ENCODE results near the gene IDI1.

DNA sequence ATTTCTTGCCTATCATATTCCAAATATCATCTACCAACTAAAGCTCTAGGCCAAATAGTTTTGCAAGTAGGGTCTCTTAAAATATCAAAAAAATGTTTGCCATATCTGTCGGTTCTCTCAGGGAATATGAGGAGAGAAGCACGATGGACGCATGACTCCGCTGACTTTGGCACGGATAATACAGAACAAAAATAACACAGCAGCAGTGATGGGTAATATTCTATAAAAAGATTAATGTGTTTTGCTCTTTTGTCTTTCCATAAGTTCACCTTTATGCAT is 889 bp upstream of the IDI2 start:
- PRO-cap: no peak
- RAMPAGE, long total RNA, 4 experiments: no peak in any of the 4 experiments

- PRO-cap: bidirectional peak, plus-strand start at chr10:1049095, minus-strand start at chr10:1048886; bidirectional peak, plus-strand start at chr10:1049532, minus-strand start at chr10:1049357
- RAMPAGE, long total RNA, 4 experiments: start-site peak on the plus strand in 4 of 4 experiments, at chr10:1049051-1049972 at its widest, 12 to 30 reads per replicate; start-site peak on the minus strand in 1 of 4 experiments, at chr10:1049330-1049390 at its widest, 24 reads per replicate
Observed at GRCh38 chr10:1048984-1050114, at the start of gene IDI1. IDI1 (minus strand) TSS chr10:1049119.

DNA sequence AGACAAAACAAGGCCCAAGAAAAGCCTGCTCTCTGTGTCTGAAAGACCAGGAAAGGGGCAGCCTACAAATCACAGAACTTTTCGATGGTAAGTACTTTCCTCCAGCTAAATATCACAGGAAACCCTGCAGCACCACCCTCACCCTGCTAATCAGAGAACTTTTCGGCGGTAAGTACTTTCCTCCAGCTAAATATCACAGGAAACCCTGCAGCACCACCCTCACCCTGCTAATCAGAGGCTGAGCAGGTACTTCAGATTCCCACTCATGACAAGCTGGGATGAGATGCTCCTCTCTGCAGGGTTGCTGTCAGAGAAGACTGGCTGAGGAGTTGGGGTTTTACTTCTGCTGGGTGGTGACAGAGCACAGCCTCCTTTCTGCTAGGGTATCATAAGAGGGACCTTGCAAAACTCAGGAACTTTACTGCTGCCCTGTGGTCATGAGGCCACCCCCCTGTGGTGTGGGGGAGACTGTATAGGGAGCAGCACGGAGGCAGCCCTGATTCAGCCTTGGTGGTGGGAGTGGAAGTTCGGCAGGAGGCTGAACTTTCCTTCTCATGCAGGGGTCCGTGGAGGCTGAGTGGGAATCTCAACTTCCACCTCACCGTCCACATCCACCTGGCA is 7.2 kb downstream of the WDR37 start:
- PRO-cap: no peak
- RAMPAGE, long total RNA, 4 experiments: no peak in any of the 4 experiments

DNA sequence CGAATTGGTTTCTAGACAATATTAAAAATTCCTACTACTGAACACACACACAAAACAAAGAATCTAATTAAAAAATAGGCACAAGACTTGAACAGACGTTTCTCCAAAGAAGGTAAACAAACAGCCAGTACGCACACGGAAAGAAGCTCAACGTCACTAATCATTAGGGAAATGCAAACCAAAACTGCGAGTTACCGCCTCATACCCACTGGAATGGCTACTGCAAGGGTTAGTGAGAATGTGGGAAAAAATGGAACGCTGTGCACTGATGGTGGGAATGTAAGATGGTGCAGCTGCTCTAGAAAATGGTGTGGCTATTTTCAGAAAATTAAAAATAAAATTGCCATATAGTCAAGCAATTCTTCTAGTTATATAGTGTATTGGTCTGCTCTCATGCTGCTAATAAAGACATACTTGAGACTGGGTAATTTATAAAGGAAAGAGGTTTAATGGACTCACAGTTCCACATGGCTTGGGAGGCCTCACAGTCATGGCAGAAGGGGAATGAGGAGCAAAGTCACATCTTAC is 283.7 kb downstream of the ADARB2 start:
- PRO-cap: no peak
- RAMPAGE, long total RNA, 4 experiments: no peak in any of the 4 experiments

DNA sequence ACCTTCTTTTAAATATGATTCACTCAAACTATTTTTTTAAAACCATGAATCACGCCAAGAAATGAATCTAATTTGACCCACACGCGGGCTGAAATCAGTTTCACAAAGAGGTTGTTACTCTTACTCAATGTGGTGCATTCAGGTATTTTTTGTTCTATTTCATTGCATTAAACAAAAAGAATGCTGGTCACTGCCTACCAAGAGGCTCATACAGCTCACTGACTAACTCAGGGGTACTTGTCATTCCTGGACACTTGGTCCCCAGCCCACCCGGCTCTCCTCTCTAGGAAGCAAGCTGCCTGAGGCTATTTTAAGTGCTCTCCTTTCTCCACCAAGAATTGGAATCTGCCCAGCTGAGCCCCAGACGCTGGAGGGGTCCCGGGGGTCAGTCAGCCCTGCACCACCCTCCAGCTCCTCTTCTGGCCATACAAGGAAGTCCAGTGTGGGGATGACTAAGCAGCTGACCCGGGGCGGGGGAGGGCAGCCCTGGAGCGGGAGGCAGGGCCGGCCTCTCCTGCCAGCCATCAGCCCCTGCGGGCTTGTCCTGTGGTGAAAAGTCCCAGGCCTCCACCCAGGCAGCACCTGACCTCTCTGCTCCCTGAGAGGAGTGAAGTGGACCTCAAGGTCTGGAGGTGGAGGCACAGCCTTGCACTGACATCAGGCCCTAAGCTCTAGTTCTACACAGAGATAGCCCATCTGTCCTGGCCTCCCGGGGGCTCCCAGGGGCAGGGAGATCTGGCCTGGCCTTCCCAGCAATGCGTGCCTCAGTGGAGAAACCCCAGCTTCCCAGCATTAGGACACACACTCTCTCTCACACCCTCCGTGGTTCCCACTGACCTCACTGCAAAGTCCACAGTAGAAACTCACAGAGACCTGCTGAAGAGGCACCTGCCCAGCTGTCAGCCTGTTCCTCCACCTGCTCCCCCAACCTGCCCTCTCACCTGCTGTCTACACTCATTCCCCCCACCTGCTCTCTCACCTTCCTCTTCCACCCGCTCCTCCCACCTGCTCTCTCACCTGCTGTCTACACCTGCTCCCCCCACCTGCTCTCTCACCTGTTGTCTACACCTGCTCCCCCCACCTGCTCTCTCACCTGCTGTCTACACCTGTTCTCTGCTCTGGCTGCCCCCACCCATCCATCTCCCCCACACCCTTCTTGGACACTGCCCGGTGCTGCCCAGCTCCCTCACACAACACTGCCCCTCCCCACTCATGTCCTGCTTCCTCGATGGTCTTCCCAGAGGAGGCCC is 21.4 kb upstream of the PFKP start:
- PRO-cap: no peak
- RAMPAGE, long total RNA, 4 experiments: no peak in any of the 4 experiments

GRCh38 chr10:3106912-3108201 is 40.0 kb downstream of the PFKP start:
- PRO-cap: unidirectional peak, minus-strand start at chr10:3107668
- RAMPAGE, long total RNA, 4 experiments: no peak in any of the 4 experiments

- PRO-cap: no peak
- RAMPAGE, long total RNA, 4 experiments: no peak in any of the 4 experiments
Observed at GRCh38 chr10:3137136-3137760, 35.3 kb downstream of the PITRM1 start.

DNA sequence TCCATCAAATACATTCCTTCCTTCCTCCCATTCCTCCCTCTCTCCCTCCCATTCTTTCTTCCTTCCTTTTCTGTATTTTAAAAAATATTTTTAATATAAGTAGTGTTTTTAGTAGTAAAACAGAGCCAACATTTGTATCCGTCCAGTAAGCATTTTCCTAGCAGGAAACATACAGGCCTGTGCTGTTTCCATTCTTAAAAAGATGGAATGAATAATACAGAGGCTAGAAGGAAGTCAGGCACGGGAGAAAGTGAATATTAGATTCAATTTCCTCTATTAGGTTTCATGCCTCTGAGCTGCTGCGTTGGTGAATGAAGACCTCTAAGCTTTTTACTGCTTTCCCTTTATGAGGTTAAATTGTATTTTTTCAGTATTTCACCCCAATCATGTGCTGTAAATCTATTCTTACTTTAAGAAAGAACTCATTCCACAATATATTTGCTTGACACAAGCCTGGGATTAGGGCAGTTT is 75.9 kb upstream of the PITRM1 start:
- PRO-cap: no peak
- RAMPAGE, long total RNA, 4 experiments: no peak in any of the 4 experiments

- PRO-cap: no peak
- RAMPAGE, long total RNA, 4 experiments: no peak in any of the 4 experiments
Observed at GRCh38 chr10:3248966-3249324, 76.4 kb upstream of the PITRM1 start.

DNA sequence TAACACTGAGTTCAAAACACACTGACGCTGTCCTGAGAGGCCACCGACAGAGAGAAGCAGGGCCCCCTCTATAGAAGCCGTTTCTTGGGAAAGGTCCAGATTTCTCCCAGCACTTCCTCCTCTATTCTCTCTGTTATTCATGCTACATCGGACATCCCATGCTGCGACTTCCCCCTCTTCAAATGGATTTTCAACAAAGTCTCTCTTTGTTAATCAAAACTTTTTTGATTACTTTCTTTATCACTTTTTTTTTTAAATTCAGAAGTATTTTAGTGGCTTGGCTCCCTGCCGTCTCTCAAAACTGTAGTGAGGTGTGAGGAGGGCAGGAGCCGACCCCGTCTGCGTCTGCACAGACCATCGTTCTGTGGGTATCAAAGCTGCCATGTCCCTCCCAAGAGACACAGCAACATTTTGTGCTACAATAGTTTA is 298.9 kb upstream of the PITRM1 start:
- PRO-cap: no peak
- RAMPAGE, long total RNA, 4 experiments: no peak in any of the 4 experiments

DNA sequence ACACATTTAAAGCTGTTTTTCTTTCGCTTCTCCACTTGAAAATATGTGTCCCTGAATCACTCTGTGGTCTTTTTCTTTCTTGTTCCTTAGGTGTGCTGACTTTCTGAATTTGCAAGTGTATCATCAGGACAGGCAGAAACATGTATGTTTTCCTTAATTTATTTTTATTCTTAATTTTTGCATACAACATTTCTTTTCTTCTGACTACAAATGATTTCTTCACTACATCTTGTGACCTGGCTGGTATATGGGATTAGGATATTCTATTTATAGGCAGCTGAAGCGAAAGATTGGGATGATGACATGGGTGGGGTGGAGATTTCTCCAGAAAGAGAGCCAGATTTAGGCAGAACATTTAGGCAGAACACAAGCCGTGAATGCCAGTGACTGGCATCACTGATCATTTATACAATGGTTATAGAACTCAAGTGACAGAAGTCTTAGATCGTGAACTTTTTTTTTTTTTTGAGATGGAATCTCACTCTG is 256.8 kb downstream of the KLF6 start:
- PRO-cap: no peak
- RAMPAGE, long total RNA, 4 experiments: no peak in any of the 4 experiments

DNA sequence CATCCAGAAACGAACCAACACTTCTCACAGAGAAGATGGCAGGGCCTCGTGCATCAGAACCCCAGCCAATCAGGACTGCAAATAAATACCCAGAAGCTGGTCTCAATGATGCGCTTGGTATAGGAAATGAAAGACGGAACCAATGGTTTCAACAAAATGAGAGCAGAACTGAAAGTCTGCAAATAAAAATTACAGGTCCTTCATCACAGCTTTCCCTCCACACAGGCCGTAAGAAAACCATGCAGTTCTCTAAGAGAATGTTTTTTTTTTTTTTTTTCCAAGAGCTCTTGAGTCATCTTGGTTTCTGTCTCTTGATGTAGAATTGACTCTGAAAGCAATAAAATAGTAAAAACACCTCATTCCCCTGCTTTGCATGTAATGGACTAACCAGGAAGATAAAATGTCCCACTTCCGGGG is 23.8 kb downstream of the KLF6 start:
- PRO-cap: no peak
- RAMPAGE, long total RNA, 4 experiments: no peak in any of the 4 experiments

GRCh38 chr10:3782765-3783046 is 2.3 kb downstream of the KLF6 start:
- PRO-cap: bidirectional peak, plus-strand start at chr10:3783526, minus-strand start at chr10:3782845
- RAMPAGE, long total RNA, 4 experiments: no peak in any of the 4 experiments

- PRO-cap: no peak
- RAMPAGE, long total RNA, 4 experiments: no peak in any of the 4 experiments
Observed at GRCh38 chr10:3806352-3807170, 21.6 kb upstream of the KLF6 start.

DNA sequence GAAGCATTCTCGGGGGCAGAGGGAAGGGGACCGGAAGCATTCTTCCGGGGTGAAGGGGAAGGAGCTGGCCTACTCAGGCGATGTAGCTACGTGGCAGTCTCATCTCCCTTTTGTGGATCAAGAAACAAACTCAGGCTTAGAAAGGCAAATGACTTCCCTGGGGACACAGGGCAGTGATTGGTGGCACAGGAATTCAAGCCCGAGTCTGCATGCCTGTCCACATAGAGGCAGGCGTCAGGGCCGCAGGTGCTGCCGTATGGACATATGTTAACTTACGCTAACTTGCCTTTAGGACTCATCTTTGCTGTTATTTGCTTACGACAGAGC is 42.2 kb upstream of the KLF6 start:
- PRO-cap: no peak
- RAMPAGE, long total RNA, 4 experiments: no peak in any of the 4 experiments

GRCh38 chr10:3867240-3867941 is 82.4 kb upstream of the KLF6 start:
- PRO-cap: no peak
- RAMPAGE, long total RNA, 4 experiments: no peak in any of the 4 experiments

- PRO-cap: no peak
- RAMPAGE, long total RNA, 4 experiments: no peak in any of the 4 experiments
Observed at GRCh38 chr10:3877106-3877760, 92.2 kb upstream of the KLF6 start.

DNA sequence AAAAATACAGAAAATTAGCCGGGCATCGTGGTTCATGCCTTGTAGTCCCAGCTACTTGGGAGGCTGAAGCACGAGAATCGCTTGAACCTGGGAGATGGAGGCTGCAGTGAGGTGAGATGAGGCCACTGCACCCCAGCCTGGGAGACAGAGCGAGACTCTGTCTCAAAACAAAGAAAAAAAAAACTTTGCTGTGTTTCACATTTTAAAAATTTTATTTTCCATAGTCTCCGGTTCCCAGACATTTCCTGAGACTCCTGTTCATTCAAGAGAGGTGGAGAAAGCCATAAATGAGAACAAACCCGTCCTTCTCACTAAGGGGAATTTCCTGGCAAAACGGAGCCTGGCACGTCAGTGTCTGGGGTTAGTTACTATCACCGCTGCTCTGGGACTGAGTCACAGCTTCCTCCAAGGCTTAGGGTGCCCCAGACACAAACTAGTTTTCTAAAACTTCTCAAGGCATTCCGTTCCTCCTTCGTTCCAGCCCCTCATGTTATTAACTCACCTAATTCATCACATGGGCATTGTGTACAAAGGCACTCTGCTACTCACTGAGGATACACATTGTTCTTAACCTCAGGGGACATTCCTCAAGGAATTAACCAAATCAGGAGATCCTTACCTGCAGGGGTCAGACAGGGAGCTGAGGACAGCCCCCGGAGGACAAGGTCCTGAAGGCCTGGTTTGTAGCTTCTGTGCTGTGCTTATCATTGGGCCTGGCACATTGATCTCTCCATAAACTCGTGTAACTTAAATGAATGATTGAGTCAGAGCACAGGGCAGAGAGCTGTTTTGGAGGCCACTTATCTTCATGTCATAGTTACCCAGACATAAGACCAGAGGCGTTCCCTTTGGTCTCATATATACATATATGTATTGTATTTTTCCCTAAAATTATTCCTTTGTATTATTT is 102.9 kb upstream of the KLF6 start:
- PRO-cap: no peak
- RAMPAGE, long total RNA, 4 experiments: no peak in any of the 4 experiments

DNA sequence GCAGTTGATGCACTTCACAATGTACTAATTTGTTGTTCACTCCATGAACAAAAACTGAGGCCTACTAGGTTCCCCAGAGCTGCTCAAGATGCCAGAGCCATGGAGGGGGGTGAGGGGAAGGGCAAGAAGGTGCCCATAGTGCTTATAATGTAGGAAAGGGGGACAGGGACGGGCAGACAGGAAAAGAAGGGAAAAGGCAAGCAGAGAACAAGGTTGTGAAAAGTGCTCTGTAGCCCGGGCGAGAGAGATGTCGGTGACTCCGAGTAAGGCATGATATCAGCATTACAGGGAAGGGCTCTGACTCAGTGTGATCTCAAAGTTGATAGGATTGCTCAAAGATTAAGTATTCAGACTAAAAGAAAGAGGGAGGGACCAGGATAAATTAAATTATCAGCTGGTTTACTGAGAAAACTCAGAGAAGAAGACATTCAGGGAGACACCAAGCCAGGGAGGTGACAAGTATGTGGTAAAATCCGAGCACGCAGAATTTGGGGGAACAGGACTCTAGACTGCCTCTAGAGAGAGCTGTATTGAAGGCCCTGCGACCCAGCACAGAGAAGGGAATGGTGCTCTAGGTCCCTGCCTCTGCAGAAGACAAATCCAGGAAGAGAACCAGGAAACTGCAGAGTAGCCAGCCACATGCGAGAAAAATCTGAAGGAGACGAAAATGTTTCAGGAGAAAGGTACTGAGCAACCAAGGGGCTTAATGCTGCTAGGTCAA is 157.7 kb upstream of the KLF6 start:
- PRO-cap: bidirectional peak, plus-strand start at position 415 of the sequence, minus-strand start at position 249 of the sequence
- RAMPAGE, long total RNA, 4 experiments: no peak in any of the 4 experiments

- PRO-cap: no peak
- RAMPAGE, long total RNA, 4 experiments: no peak in any of the 4 experiments
Observed at GRCh38 chr10:4149081-4149915, 364.3 kb upstream of the KLF6 start.

Data from suprapubic skin (tissue), 4 donors.